Cardiac muscle cell (in vitro differentiated cells and primary cell): ENCODE results near the genes HRK and CCDC60.

DNA sequence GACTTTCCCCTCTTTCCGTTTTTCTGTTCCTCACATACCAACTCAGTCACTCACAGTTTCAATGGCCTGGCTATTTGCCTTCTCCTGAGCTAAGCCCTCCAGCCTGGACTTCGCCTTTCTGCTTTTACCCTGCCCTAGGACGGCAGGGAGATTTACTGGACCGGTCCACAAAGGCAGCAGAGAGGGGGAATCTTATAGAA is 219.1 kb upstream of the TBX3 start:
- RAMPAGE, long total RNA: no peak
- RRBS: no CpG with 5 or more reads among the region's 4 CpGs

DNA sequence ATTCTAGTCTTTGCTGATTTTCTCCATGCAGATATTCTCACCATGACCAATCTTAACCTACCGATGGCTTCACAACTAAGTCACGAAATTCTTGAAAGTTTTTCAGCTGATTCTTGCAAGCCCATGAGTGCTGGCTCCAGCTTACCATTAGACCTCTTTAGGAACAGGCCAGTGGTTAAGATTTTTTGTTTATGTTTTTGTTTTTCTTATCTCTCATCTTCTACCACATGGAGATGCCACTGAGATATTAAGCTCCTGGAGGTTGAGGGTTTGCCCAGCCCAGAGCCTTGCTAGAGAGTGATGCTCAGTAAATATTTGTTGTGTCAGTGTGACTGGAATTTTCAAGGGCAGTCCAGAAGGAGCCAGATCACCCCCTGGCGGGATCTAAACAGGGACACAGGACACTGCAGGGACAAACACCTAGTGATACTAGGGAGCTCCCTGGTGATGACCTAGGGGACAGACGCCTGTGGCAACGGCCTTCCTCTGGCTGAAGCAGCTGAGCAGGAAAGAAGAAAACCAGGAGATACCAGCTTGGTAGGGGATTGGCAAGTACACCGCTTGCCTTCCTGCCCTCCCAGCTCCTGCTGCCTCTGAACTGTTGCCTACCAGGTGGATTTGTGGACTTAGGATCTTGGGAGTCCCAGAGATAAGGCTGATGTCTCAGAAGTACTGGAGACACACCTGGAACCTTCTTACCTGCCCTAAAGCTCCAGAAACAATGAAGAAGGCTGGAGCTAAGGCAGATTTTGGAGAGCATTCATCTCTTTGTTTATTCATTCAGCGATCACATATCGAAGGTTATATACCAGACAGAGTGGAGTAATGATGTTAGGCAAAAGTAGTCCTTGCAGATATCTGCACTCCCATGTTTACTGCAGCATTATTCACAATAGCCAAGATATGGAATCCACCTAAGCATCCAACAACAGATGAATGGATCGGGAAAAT is 714.4 kb upstream of the TBX3 start:
- RAMPAGE, long total RNA: no peak
- RRBS: no CpG with 5 or more reads among the region's 9 CpGs

GRCh38 chr12:115507744-115508671 is 769.5 kb downstream of the MED13L start:
- RAMPAGE, long total RNA: no peak
- RRBS: no CpG with 5 or more reads among the region's 11 CpGs

- RAMPAGE, long total RNA: no peak
- RRBS: no CpG with 5 or more reads among the region's 8 CpGs
These were observed 258.2 kb downstream of the MED13L start for GRCh38 chr12:116018851-116020159.

GRCh38 chr12:116111312-116111867 is 166.1 kb downstream of the MED13L start:
- RAMPAGE, long total RNA: no peak
- RRBS: no CpG with 5 or more reads among the region's 6 CpGs

DNA sequence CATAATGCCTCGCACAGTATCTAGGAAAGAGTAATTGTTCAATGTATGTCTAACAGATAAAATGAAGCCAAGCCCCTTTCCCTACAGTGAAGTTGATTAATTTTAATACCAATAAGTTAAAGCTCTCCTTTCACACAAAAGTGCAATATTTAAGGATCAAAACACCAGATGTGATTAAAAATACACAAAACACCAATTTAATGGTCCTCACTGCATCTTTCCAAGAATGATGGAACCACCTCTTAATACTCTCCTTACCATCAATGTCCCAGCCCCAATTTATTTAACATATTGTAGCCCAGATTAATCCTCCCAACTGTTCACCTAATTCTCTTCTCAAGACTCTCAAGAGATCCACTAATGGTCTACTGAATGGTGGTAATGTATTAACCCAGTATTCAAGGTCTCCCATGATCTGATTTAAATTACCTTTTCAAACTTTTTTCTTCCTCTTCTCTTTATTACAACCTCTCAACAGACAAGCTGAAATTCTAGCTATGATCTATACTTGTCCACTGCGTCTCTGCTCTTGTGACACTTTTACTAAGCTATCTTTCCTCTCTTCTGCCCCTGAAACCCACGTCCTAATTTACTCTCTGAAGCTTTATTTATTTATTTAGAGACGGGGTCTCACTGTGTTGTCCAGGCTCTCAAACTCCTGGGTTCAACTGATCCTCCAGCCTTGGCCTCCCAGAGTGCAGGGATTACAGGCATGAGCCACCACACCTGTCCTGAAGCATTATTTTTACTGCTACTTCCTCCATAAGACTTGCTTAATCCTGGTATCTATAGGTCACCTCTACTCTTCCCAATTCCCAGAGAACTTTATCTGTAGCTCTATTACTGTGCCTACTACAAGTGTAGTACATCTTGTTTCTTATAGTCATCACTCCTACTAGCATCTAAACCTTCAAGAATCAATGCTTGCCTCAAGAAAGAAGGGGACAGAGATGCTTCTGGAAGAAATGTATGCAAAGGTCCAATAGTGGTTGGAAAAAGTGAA is 61.6 kb downstream of the MED13L start:
- RAMPAGE, long total RNA: no peak
- RRBS: no CpG with 5 or more reads among the region's 4 CpGs

GRCh38 chr12:116313073-116313578 is 35.6 kb upstream of the MED13L start:
- RAMPAGE, long total RNA: no peak
- RRBS: no CpG with 5 or more reads among the region's 10 CpGs

DNA sequence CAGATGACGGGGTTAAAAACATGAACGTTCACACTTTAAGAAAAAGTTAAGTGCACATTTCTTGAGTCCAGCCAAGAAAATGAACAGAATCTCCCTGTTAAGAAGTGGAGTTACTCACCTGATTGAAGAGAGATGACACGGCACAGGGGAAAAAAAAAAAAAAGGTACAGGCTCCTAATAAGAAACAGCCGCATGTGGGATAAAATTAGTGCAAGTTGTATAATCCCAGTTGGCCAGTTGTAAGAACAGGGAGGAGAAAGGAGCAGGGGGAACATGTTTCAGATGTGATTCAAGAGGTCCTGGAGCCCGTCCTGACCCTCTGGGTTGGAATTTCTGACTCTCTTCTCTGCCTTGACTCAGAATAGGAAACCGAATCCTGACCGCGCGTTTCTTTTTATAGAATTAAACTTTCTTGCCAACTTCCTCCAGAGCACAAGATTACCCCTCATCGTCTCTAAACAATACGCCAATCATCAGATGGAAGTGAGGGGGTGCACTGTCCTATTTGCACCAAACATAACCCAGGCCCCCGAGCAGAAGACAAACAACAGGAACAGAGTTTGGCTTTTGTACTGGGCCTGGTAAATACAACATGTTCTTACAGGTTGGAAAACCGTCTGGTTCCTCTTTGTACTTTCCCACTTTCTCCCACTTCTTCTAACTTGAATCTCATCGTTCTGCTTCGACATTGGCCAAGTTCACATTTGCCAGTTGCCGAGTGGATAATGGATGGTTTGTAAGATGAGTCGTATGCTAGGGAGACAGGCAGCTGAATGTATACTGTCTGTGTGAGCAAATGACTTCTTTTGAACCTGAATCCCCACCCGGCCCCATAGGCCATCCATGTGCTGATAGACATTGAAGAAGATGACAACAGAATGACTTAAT is 42.5 kb upstream of the MED13L start:
- RAMPAGE, long total RNA: no peak
- RRBS: no CpG with 5 or more reads among the region's 18 CpGs

- RAMPAGE, long total RNA: no peak
- RRBS: no CpG with 5 or more reads among the region's 18 CpGs
These were observed 131.9 kb upstream of the MAP1LC3B2 start for GRCh38 chr12:116427131-116427778.

GRCh38 chr12:116455402-116456643 is 103.4 kb upstream of the MAP1LC3B2 start:
- RAMPAGE, long total RNA: no peak
- RRBS: no CpG with 5 or more reads among the region's 27 CpGs

DNA sequence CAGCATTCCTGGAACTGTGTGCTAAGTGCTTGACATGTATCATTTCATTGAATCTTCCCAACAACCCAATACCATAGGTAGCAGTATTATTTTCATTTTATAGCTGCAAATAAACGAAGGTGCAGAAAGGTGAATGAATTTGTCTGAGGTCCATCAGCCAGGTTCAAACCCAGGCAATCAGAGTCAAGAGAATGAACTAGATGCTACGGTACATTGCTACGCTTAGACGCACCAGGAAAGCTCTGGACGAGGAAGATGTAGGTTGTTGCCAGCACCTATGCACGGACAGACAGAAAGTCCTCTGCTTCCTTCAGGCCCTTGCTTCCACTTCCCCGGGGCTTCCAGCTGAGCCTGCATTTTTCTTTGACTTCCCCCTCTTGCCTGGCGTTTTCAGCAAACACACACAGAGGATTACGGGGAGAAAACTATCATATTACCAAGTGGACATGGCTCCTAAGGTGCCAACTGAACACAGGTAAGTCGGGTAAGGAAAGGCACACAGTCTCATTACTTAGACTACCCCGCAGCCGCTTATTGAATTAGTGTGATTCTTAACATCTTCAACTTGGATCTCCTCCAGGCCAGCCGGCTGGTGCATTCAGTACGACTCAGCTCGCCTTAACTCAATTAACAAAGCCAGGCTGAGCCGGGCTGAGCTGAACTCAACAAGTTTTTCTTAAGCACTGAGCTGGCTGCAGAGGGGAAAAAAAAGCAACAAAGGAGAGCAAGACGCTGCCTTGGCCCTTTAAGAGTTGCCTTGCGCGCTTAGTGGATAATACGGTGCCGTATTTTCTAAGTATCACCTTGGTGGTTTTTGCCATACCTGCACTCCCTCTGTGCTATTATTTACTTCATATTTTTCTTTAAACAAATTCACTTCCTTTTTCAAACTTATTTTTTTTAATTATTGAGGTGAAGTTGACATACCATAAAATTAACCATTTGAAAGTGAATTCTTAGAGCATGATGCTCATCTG is 19.2 kb upstream of the MAP1LC3B2 start:
- RAMPAGE, long total RNA: no peak
- RRBS: 11% methylated on average over 4 of the region's 21 CpGs

DNA sequence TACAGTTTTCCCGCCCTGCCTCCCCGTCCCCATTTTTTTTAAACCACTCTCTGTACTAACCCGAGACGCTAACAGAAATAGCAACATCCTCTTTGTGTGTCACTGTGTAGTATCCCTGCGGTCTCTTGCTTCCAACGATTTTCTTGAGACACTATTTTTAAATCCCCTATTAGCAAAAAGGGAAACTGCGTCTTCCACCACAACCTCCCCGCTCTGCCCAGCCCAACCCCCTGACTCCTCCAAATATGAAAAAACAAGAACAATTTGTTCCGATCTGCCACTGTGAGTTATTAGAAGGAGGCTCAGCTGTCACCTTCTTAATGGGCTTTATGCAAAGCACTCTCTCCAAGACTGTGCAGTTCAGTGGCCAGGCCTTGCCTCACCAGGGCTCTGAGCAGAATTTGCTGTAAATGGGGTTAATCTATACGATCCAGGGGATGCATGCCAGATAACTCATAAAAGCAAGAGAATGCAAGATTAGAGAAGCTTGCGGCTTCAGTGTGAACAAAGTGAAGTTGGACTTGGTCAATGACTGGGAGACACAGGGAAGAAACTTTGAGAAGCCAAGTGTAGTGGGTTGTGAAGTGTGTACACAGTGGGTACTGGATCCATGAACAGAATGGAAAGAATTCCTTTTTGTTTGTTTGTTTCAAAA is 76.4 kb downstream of the MAP1LC3B2 start:
- RAMPAGE, long total RNA: no peak
- RRBS: no CpG with 5 or more reads among the region's 11 CpGs

- RAMPAGE, long total RNA: no peak
- RRBS: 3% methylated on average over 60 of the region's 111 CpGs
These were observed at the start of gene HRK for GRCh38 chr12:116880736-116881736. Gene HRK, minus strand, starts transcription at chr12:116881441.

GRCh38 chr12:116926238-116926591 is 15.5 kb downstream of the FBXW8 start:
- RAMPAGE, long total RNA: no peak
- RRBS: no CpG with 5 or more reads among the region's 4 CpGs

DNA sequence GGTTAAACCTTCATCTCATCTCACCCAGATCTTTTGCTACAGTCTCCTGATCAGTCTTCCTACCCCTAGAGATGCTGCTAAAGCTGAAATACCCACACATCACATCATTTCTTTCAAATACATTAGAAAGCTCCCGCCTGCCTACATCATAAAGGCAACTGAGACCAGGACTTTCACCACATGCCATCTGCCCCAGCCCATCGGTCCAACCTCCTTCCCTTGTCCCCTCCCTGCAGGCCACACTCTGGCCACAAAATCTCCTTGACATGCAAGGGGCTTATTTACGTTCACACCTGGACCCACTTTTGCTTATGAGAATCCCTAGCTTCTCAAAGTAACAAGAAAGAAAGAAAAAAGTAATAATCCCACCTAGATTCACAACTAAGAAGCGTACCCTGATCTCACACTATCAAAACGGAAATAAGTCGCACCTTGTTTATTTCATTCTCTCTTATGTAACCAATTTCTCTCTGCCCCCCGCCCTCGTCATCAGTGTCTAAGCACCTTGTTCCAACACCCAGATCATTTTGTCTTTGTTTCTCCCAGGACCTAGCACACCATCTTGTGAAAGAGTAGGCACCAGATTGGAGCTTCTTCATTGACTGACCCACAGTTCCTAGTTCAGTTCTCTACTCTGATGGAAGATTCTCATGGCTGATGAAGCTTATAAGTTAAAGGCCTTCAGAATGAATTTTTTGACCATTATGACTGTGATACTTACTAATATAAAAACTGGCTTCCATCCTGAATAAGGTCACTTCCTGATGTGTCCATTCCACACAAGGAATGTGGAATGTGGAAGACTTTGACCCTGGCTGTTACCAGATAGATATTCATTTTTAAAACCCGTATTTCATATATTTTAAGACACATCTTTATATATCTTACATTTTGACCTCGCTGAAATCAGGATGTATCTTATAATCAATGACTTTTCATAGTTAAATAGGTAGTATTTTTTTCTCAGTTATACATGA is 7.7 kb downstream of the WSB2 start:
- RAMPAGE, long total RNA: no peak
- RRBS: no CpG with 5 or more reads among the region's 10 CpGs

DNA sequence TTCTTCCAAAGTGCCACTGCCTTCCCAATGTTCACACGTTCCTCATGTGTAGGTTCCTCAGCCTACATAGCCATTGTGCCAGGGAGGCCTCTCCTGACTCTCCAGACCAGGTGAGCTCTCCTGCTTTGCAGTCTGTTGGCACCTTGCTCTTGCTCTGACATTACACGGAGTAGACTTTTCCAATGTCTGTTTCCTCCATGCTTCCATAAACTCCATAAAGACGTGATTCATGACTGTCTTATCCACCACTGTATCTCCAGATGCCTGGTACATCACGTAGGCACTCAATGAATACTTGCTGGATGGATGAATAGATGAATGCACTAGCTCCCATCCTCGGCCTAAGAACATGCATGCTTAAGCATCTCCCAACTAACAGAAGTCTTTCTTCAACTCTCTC is 21.6 kb downstream of the PEBP1 start:
- RAMPAGE, long total RNA: no peak
- RRBS: no CpG with 5 or more reads among the region's 5 CpGs

DNA sequence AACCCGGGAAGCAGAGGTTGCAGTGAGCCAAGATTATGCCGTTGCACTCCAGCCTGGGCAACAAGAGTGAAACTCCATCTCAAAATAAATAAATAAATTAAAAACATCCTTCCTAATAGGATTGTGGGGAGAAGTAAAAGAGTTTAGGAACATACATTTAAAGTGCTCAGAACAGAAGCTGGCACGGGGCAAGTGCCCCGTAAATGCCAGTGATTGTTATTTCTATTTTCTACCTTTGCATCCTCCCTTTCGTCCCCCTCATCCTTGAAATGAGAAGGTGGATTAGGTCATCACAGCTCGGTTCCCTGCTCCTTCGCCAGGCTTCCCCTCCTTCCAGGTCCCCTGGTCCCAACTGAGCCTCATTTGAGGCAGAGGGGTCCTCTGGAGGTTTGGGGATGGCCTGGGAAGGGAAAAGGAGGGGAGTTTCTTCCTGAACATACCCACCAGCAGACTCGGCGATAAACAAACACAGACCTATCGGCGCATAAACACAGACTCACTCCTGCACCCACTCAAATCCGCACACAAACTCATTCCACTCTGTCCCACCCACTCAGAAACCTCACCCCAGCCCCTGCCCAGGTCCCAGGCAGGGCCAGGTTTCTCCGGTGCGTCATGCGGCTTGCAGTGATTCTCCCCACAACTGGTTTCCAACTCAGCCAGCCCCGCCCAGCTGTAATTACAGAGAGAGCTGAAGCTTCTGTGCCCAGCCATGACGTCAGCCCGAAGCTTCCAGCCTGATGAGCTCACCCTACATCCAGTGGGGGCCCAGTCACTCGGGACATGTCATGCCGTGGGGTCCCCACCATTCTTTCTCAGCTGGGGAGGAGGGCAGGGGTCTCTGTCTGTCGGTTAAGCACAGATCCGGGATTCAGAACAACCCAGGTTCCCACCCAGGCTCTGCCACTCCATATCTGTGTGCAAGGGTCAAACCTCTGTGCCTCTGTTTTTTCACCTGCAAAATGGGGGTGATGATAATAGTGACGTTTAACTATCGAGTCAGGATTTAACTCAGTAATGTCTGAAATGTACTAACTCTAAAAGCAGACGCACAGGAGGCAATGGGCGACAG is 2.6 kb upstream of the HSPB8 start:
- RAMPAGE, long total RNA: no peak
- RRBS: no CpG with 5 or more reads among the region's 26 CpGs

GRCh38 chr12:119180370-119181560 is 2.0 kb downstream of the HSPB8 start:
- RAMPAGE, long total RNA: no peak
- RRBS: no CpG with 5 or more reads among the region's 10 CpGs

- RAMPAGE, long total RNA: start-site peak on the plus strand at chr12:119334729-119334734, 50 and 62 reads in 2 replicates
- RRBS: 22% methylated on average over 3 of the region's 22 CpGs
These were observed at the start of gene CCDC60 for GRCh38 chr12:119334085-119334849. Gene CCDC60, plus strand, starts transcription at chr12:119334729.

- RAMPAGE, long total RNA: no peak
- RRBS: 3% methylated on average over 19 of the region's 42 CpGs
These were observed 626 bp downstream of the TMEM233 start for GRCh38 chr12:119594061-119594739.